ENCODE results near the gene ZNF248.

- RRBS, result no CpG with 5 or more reads among the region's 4 CpGs
Observed at GRCh38 chr10:35422298-35422834, 86.1 kb downstream of the CCNY start.

DNA sequence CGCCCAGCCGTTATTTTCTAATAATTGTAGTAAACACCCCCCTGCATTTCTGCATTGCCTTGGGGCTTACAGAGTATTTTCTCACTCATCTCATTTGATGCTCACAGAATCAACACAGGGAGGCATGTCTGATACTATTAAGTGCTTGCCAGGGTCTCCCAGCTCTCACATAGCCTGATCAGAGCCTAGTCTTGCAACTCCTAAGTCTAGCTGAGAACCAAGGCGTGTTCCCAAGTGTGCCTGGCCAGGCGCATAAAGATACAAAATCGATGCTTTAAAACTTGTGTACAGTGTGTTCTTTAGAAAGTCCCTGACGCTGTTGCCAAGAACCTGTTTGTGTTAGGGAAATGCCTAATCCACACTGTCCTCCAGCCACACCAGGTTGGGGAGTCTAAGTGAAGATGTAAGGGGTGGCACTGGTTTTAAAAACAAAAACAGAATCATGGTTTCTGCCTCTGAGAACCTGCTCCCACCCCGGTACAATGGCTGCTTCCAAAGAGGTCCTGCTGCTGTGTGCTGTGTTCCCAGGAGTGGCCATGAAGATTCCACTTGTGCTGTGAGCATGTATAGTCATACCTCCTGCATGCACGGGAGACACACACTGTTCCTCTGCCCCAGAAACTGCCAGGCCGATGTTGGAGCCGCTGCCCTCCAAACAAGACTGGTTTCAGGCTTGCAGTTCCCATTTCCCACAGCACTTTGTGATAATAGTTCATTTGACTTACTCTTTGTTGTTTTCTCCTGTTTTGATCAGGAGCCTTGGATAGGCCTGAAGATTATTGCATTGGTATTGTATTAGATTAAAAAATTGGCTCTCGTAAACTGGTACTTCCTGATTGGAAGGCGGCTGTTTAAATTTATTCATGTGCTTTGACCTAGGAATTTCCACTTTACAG, 88.5 kb downstream of the CCNY start:
- RRBS, result no CpG with 5 or more reads among the region's 12 CpGs

DNA sequence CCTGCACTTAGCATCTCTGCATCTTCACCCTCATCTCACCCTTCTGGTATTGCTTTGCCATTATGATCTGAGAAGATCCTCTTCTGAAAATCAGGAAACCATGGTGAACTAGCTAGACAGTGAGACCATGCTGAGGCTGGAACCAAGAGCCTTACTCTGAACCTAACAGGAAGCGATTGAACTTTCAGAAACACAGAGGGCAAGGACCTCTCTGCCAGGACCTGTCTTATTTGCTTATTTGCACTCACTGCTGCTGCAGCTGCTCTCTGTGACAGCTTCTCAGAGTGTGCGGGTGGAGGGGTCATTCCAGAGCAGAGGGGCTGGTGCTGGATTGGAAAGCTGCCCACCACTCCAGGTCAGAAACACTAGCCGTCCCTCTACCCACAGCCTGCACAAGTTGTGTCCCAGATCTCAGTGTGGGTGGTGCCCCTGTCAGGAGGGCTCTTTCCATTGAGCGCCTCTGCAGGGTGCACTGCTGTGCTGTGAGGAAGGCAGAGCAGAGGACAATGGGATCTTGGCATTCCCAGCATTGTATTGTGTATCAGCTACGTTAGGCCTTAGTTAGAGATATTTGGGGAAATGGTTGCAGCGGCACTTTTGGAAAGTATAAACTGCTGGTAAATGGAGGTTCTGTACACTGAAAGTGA, 126.2 kb downstream of the CCNY start:
- RRBS, result no CpG with 5 or more reads among the region's 6 CpGs

- RRBS, result 5% methylated on average over 2 of the region's 15 CpGs
Observed at GRCh38 chr10:35643647-35644371, 1.7 kb upstream of the FZD8 start.

GRCh38 chr10:37820707-37821091, 36.7 kb downstream of the ZNF248 start:
- RRBS, result no CpG with 5 or more reads among the region's 4 CpGs

DNA sequence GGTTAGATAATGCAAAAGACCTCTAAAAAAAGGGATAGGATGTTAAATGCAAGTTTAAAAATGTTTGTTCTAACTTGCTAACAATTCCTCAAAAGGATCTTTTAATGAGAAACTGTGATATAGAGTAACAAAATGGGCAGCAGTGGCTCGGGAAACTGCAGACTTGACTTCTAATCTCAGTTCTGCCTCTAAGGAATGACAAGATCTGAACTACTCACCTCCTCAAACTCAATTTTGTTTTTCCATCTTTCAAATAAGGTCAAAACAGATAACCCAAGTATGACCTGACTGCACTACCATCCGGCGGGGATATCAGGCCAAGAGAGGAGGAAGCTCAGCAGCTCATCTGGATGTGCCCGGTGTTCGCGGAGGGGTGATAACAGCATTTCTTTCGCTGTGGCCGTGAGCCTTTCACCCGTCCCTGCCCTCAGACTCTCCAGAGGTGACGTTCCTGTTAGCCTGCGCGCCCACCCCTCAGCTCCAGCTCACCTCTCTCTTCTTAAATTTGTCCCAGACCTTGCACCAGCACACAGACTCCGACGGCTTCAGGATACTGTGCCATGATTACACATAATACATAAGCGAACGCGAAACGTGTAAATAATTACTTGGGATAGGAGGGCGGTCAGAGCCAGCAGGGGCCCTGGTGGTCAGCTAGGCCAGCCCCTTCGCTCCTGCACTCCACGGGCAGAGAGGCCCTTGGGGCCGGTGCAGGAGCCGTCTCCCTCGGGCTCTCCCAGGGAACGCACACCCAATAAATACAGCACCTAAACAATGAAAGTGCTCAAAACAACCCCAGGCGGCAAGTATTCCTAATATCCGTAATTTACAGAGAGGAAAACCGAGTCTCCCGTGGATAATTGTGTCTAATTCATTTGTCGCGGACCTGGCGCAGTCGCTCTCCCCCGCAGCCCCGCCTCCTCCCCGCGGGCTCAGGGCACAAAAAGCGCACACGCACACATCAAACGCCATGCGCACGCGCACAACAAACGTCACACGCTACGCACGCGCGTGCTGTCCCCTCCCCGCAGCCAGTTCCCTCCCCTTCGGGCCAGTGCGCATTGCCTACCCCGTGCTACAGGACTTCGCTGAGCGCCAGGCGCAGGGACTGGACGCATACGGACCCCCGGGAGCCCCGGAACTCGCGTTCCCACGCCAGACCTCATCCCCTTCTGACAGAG, at the start of gene ZNF248:
Gene ZNF248, minus strand, starts transcription at position 915 of the 1,181 bp plus-strand sequence.
- RRBS, result 4% methylated on average over 3 of the region's 63 CpGs

- RRBS, result no CpG with 5 or more reads among the region's 17 CpGs
Observed at GRCh38 chr10:37995201-37995781, 15.2 kb upstream of the ZNF33A start.

- RRBS, result 4% methylated on average over 1 of the region's 40 CpGs
Observed at GRCh38 chr10:38355851-38356518, 261.8 kb downstream of the ZNF37A start.

DNA sequence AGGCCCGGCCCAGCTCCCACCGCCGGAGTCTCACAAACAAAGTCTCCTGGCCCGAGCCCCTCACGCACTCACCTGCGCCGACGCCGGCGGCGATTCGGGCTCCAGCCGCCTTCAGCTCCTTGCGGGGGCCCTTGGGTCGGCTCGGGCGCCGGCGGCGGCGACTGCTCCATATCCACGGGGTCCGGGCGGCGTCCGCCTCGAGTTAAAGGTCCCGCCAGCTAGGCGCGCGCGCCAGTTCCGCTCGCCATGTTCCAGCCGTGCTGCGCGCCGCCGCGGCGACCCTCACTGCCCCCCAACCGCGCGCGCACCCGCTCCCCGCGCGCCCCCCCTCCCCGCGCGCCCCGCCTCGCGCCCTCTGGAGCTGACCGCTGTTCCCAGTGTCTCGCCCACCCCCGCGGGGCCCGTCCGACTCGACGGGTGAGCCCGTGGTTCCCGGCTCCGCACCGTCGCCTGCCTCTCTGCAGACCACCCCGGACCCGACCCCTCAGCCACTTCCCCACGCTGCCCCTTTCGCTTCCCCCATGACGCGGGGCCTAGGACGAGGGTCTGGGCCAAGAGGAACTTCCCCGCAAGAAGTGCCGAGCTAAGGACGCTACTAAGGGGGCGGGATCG, 396.1 kb downstream of the ZNF33B start:
- RRBS, result 29% methylated on average over 11 of the region's 80 CpGs

- RRBS, result no CpG with 5 or more reads among the region's 1 CpG
Observed at GRCh38 chr10:42520354-42520822, 118.0 kb downstream of the ZNF33B start.

DNA sequence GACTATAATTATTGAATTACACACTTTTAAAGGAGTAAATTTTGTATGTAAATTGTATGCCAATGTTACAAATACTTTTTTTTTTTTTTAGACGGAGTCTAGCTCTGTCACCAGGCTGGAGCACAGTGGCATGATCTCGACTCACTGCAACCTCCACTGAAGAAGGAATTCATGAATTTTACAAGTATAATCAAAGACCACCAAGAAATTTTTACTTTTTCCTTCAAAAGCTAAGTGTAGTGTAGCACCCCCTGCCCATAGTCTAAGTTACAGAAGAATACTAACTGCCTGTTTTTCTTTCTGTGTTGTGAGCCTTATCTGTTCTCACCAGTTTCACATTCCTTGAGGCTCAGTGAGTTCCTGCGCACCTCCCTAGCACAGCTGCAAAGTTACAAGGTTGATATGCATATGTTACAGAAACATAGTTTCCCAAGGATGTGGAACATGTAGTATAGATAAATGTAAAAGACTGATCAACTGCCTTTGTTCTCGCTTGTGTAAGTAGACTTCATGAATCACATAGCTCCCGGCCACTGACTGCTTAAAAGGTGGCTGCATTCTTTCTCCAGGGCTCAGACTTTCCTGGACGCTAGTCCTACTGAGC, 6.6 kb upstream of the ZNF33B start:
- RRBS, result no CpG with 5 or more reads among the region's 6 CpGs

DNA sequence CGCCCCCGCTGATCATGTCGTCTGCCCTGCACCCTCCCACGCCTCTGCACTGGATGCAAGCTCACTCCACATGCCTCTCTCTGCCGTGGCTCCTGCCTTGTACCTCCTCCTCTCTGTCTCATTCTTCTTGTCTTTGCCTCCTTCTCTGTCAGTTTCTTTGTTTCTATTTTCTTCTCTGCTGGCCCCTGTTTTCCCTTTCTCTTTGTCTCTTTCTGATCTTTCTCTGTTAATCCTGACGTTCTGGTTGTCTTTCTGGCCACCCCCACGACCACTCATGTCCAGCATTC, 87.7 kb upstream of the RET start:
- RRBS, result no CpG with 5 or more reads among the region's 7 CpGs

- RRBS, result 2% methylated on average over 28 of the region's 65 CpGs
Observed at GRCh38 chr10:43266195-43266787, 574 bp downstream of the RASGEF1A start.

DNA sequence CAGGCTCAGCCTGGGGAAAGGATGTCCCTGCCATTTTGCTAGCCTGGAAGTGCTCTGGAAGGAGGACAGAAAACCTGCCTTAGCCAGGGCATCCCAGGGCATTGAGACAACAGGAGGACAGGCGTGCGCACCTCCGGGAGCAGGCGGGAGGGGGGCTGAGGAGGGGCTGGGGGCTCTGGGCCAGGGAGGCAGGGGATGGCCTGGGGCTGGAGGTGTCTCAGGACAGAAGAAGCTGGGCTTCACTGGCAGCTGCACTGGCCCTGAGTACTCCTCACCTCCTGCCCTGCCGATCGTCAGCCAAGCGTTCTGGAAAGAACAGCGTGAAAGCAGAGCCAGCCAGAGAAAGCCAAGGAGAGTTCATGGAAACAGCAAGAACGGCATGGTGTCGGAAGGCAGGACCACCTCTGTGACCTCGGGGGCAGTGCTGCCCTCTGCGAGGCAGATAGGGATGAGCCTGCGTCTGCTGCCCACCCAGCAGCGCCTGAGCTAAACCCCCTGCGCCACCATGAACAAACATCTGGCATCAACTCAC, 48.2 kb upstream of the RASGEF1A start:
- RRBS, result no CpG with 5 or more reads among the region's 15 CpGs

DNA sequence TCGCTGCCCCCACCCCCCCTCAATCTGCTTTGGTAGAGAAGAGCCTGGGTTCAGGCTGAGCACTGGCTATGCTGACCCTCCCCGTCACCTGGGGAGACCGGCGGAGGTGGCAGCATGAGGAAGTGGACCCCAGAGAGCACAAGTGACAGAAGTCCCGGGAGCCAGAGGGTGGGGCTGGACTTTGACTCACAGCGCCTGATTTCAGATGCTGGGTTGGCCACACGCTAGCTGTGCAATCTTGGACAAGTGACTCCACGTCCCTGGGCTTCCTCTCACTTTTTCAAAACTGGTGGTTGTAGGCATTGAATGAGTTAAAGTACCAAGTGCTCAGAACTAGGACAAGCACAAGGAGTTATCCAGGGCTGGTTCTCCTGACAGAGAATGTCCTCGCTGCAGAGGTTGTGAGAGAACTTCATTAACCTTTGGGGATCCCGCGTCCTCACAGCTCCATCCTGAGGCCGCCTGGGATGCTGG, 48.8 kb upstream of the RASGEF1A start:
- RRBS, result 74% methylated on average over 3 of the region's 12 CpGs

DNA sequence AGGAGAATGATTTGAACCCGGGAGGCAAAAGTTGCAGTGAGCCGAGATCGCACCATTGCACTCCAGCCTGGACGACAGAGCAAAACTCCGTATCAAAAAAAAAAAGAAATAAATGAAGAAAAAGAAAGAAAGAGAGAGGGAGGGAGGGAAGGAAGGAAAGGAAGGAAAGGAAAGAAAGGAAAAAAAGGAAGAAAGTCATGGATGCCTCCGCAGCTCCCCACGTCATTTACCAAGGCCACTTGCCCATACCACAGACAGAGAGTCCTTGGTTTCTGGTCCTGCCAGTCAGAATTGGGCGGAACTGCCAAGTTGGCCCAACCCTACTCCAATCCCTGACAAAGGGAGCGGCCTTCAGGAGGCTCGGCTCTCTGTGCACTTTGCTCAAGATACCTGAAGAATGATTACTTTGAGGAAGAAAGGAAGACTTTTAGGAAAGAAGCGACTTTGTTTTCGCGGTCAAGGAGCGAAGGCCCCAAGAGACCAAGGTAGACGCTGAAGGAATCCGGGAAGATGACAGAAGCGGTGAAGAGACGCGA, 49.2 kb upstream of the FXYD4 start:
- RRBS, result no CpG with 5 or more reads among the region's 19 CpGs

DNA sequence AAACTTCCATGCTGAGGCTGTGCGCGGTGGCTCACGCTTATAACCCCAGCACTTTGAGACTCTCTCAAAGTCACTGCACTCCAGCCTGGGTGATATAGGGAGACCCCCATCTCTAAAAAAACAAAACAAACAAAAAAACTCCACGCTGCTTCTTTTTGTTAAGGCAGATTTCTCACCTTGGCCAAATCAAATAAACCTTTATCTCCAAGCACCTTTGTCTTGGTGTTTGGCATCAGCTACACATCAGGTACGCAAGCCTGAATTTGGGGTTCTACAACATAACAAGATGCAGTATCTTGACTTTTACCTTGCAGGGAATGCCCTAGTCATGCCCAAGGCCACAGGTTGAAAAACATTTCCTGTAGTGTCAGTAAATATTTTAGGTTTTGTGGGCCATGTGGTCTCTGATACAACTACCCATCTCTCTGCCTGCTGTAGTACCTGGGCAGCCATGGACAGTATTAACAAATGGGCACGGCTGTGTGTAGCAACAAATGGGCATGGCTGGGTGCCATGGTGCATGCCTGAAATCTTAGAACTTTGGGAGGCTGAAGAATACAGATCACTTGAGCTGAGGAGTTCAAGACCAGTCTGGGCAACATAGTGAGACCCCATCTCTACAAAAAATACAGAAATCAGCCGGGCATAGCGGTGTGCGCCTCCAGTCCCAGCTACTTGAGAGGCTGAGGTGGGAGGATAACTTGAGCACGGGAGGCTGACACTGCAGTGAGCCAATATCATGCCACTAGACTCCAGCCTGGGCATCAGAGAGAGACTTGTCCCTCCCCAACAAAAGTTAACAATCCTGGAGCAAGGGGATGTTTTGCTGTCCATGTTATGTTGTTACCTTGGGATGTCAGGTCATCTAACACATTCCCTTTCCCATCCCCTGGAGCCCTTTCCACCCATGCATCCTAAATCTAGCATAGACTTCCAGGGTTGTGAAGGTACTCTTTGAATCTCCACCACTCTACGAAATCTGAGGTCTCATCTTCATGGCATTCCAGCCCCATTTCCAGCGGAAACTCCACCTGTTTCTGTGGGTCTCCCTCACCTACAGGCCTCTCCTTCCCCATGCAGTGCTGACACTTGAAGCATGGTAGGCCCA, 12.8 kb downstream of the FXYD4 start:
- RRBS, result no CpG with 5 or more reads among the region's 12 CpGs

GRCh38 chr10:43397110-43397652, 11.8 kb downstream of the HNRNPF start:
- RRBS, result under 1% methylated on average over 16 of the region's 48 CpGs

DNA sequence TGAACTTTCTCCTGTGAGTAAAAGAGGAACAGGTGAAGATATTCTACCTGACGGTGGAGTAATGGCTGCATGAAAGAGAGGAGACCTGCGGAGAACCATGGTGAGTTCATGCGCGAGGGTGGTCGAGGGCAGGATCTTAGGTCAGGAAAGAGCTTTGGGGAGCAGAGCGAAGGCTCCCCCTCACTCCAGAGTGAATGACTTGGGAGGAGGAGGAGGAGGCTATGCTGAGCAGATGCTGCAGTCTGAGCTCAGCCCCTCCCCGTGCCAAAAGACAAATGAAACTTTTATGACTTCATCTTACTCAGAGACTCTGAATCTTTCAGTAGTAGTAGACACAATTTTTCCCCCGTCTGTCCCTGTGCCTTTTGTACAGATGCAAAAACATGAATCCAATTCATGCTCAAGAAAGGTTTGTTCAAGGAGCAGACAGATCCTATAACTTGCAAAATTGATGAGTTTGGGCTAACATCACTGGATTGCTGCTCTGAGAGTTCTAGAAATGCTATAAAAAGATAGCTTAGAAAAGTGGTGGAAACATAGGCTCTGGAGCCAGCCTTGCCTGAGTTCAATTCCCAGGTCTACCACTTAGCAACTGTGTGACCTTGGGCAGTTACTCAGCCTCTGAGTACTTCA, 173.9 kb upstream of the ZNF32 start:
- RRBS, result no CpG with 5 or more reads among the region's 8 CpGs

DNA sequence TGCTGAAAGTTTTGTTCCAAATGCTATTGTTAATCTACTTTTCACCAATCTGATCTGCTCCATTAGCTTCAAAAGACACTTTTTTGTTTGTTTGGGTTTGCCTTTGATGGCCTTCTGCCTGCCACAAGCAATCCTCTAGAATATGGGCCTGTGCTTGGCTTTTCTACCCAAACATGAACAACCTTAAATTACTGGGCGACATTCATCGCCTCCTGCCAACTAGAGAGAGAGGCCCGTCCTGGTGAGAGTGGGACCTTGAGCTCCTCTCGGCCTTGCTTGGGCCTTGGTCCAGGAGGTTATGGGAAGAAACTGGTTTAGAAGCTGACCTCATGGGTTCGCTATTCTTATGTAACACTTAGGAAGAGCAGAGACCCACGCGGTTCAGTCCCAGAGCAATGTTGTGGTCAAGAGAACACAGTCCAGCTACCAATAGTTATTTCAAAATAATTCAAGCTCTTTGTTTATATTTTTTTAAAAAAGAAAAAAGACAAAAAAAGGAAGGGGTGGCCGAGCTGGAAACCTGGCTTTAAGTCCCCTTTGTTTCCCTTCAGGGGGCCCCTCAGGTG, 176.2 kb upstream of the ZNF32 start:
- RRBS, result no CpG with 5 or more reads among the region's 8 CpGs